Brain (tissue), 1 donor: ENCODE measurements around a stretch of chr3.

GRCh38 chr3:69936442-69936954 is 197.2 kb downstream of the MITF start:
- RRBS: no CpG with 5 or more reads among the region's 6 CpGs

DNA sequence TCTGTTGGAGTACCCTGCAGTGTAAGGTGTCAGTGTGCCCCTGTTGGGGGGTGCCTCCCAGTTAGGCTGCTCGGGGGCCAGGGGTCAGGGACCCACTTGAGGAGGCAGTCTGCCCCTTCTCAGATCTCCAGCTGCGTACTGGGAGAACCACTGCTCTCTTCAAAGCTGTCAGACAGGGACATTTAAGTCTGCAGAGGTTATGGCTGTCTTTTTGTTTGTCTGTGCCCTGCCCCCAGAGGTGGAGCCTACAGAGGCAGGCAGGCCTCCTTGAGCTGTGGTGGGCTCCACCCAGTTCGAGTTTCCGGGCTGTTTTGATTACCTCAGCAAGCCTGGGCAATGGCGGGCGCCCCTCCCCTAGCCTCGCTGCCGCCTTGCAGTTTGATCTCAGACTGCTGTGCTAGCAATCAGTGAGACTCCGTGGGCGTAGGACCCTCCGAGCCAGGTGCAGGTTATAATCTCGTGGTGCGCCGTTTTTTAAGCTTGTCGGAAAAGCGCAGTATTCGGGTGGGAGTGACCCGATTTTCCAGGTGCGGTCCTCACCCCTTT is 22.1 kb downstream of the MDFIC2 start:
- RRBS: no CpG with 5 or more reads among the region's 19 CpGs

GRCh38 chr3:70950115-70950479 is 633.4 kb downstream of the FOXP1 start:
- RRBS: no CpG with 5 or more reads among the region's 5 CpGs

- RRBS: no CpG with 5 or more reads among the region's 5 CpGs
Observed at GRCh38 chr3:71006006-71006205, 577.6 kb downstream of the FOXP1 start.

GRCh38 chr3:71080456-71081272 is 502.9 kb downstream of the FOXP1 start:
- RRBS: no CpG with 5 or more reads among the region's 8 CpGs

GRCh38 chr3:71087027-71088091 is 496.2 kb downstream of the FOXP1 start:
- RRBS: no CpG with 5 or more reads among the region's 10 CpGs

DNA sequence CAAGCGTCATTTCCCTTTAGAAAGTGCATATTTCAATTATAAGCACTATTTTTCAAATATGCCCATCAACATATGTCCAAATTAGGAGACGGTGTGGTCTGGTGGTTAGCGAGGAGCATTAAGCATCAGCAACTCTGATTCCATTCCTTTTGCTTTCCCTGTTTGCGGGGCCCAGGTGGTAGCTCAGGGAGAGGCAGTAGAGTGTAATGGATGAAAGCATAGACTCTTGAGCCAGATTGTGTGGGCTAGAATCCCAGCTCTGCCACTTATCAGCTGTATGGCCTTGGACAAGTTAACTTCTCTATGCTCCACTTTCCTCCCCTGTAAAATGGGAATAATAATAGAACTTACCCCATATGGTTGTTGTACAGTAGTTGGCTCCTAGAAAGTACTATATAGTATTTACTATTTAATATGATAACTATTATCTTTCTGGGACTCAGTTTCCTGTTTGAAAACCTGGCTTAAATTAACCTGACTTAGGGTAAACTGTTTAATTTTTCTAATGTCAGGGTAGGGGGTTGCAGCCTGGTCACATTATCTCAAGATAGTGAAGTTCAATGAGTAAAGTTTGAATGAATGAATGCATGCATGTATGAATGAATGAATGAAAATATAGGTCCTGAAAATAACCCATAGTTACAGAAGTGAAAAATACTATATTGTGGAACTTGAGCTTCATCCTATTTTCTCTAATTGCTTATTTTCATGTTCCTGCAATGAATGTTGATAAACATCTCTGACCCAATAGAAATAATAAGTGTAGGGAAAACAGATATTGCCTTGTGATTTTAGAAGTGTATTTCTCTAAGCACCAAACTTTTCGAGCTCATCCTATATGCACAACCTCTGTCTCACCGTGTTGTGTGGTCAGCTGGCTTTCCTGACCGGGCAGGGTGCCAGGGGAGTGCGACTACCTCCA is 480.7 kb downstream of the FOXP1 start:
- RRBS: no CpG with 5 or more reads among the region's 8 CpGs

DNA sequence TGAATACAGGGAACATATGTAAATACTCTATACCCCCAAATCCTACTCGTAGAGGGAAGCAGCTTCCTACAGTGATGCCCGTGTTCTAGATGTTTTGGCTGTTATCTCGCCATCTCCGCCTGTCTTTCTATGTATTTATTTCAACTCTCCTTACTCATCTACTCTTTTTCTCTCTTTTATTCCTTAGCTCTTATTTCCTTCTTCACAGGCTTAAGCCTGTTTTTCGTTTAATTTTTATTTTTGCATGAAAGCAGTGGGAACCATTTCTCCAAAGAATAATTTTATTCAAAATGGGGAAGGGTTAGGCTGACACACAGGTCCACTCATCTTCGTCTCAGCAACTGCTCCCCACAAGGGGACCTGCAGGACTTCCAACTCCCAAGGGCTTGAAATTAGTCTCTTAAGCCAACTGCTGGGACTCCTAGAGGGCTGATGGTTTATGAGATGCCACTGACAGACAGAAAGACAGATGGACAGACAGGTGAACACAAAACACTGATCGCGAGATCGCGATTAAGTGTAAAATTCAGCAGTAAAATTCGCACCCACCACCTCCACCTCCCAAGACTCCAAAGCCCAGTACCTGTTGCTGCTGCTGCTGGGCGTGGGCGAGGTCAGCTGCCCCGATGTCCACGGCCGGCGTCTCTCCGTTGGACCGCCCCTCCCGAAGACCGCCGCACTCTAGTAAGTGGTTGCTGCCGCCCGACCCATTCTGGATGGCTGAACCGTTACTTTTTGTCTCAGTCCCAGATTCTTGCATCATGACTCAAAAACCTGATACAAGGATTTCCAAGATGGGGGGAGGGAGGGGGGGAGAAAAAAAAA is 385.7 kb downstream of the FOXP1 start:
- RRBS: no CpG with 5 or more reads among the region's 25 CpGs

DNA sequence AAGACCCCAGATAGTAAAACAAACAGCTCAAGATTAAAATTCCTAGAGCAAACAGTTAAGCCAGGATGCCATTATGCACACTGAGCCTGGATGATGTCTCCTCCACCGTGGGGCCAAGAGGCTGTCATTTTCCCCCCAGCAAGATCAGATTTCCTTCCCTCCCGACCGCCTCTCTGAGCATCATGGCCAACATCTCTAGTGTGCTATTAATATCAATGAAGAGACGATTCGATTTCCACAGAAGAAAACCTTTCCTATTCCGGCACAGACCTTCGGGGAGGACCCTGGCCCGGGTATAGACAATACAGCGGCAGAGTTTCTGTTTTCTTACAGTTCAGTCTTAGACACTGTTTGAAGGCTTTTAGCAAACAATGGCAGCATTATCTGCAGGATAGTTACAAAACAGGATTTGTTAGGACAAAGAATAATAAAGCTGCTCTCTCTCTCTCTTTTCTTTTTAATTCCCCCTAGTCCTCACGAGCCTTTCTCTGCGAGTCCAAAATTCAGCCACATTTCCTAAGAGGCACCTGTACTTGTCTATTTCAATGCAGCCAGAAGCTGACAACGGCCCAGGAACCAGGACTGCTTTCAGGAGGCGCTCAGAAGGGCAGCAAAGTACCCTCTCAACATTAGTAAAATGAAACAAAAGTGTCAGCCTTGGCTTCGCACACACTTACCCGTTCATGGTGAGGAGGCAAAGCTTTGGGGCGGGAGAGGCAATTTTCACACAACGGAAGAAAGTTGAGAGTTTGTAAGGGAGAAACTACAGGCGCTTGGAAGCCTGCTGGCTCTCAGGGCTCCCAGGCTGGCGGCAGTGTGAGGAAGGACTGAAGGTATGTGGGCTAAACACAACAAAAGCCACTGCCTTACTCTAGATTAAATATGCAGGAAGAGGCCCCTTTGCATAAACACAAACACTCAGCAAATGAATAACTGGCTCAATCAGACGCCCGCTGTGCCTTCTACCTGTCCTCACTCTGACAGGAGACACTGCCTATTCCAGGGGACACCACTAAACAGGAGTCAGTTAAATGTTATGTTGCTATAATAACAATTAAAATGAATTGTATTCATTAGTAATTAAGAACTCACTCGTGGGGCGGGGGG is 278.0 kb downstream of the FOXP1 start:
- RRBS: no CpG with 5 or more reads among the region's 23 CpGs

DNA sequence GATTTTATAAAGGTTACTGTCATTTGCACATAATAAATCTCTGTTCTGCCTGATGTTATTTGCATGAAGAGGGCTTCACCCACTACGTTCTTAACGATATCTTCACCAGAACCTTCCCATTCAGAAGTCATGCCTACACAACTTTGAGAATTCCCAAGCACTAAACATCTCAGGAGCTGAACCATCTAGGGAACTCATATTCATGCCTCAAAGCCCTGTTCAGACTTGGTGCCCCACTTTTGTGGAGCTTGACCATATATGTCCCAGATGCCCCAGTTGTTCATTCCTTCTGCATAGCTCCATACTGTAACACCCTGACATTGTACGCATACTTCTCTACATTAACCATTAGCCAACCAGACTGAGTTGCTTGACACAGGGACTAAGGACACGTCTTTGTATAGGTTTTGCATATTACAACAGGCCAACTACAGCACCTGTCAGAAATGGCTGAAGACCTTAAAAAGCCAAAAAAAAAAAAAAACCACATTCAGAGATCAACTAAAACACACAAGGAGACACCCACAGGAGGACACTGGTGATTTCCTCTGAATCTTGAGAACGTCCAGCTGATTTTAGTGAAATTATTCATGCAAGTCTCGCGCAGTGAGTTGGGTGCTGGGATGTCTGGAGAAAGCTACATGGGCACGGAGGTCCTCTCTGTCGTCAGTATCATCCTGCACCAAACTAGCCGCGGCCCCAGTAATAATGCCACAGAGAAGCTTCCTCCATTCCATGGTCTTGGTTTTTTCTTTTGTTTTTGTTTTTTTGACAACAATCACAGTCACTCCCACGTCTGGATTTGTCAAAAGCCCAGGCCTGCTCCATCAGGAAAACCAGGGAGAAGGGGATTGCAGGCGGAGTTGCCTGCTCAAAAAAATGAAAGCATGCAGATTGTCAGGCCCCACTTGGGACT is 141.4 kb downstream of the FOXP1 start:
- RRBS: no CpG with 5 or more reads among the region's 13 CpGs

GRCh38 chr3:71478545-71479218 is 104.8 kb downstream of the FOXP1 start:
- RRBS: no CpG with 5 or more reads among the region's 4 CpGs

- RRBS: no CpG with 5 or more reads among the region's 9 CpGs
Observed at GRCh38 chr3:71515455-71516094, 68.0 kb downstream of the FOXP1 start.

- RRBS: no CpG with 5 or more reads among the region's 4 CpGs
Observed at GRCh38 chr3:71532527-71533075, 50.9 kb downstream of the FOXP1 start.

DNA sequence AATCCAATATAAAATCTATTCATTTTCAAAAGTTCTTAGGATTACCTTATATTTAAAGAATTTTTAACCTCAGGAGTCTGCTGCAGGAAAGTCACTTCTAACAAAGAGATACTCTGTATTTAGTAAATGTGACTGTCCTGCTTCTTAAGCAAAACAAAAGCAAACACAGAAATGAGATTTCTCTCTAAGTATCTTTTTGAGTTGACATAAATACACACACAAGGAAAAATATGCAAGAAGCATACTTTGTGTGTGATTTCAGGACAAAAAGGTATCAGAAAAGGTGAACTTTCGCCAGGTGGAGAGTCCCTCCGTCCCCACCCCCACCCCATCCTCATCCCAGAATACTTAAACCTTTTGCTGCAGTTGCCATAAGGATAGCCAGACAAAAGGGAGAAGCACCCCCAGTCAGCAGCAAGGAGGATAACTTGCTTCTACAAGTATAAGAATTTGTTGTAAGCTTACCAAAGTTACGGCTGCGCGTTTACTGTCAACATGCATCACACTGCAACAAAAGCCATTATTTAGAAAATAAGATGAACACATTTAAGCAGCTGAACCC is 10.4 kb downstream of the FOXP1 start:
- RRBS: no CpG with 5 or more reads among the region's 5 CpGs

- RRBS: no CpG with 5 or more reads among the region's 7 CpGs
Observed at GRCh38 chr3:71579836-71580459, 3.6 kb downstream of the FOXP1 start.

GRCh38 chr3:71721444-71722449 is 3.5 kb downstream of the EIF4E3 start:
- RRBS: no CpG with 5 or more reads among the region's 10 CpGs

DNA sequence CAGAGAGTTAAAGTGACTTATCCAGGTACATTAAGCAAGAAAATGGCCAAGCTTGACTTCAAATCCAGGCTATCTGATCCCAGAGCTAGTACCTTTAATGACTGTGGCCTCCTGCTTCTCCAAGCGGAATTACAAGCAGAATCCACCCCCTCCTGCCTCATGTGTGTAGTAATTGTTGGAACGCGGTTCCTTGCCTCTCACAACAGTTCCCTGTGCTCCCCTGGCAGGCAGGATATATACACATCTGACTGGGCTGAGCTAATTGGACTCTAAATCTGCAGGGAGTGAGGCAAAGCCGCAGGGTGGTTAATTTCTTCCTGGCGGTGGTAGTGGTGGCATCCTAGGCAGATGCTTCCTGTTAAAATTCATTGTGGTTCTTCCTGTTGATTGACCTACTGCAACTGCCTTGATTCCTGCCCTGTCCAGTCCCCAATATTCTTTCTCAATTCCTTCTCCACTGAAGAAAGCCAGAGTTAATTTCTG is 202.8 kb upstream of the PROK2 start:
- RRBS: no CpG with 5 or more reads among the region's 5 CpGs

- RRBS: no CpG with 5 or more reads among the region's 16 CpGs
Observed at GRCh38 chr3:72255730-72256620, 471.0 kb upstream of the PROK2 start.

GRCh38 chr3:72288709-72289928 is 504.2 kb upstream of the PROK2 start:
- RRBS: no CpG with 5 or more reads among the region's 30 CpGs

GRCh38 chr3:72296605-72297271 is 511.8 kb upstream of the PROK2 start:
- RRBS: no CpG with 5 or more reads among the region's 8 CpGs